ENCODE measurements around a stretch of chr11.

DNA sequence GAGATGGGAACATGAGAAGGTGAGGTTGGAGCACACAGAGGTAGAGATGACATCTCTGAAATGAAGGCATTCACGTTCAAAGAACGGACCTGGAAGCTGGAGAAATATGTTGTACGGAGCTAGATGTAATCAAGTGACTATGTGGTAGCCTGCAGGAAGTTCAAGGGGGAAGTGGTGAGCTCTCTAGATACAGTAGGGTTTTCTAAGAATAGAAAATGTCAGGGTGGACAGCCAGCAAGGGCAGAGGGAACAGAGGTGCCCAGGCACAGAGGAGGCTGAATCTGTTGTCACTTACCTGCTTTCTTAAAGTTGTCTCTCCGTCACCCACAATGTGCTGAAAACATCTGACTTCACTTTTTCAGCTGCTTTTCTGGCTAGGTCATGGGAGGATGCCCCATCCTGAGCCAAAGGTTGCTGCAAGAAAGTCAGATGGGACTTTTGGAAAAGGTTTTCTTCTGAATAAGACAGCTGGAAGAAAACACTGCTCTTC is 171.4 kb upstream of the B3GAT1 start:
- PRO-cap, result no peak